Osteoblast (primary cell): ENCODE data around the gene SAP30L.

GRCh38 chr5:154192928-154193596 lies 2.5 kb downstream of the GALNT10 start:
- CAGE, long polyA plus RNA = no peak
- RRBS = no CpG with 5 or more reads among the region's 2 CpGs

DNA sequence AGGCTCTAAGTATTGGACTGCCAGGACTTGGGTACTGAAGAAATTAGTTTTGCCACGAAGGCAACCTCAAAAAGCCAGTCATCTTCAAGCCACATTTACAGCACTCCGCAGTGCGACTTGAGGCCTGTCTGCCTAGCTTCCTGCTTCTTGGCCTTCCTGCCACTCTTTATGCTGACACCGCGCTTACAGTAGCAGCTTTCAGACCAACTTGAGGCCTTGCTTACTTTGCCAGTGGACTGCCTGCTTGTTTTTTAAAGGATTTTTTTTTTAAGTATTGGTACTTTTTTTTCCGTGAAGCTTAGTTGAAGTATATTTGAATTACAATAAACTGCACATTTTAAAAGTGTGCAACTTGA lies 31.1 kb downstream of the GALNT10 start:
- CAGE, long polyA plus RNA = no peak
- RRBS = no CpG with 5 or more reads among the region's 6 CpGs

DNA sequence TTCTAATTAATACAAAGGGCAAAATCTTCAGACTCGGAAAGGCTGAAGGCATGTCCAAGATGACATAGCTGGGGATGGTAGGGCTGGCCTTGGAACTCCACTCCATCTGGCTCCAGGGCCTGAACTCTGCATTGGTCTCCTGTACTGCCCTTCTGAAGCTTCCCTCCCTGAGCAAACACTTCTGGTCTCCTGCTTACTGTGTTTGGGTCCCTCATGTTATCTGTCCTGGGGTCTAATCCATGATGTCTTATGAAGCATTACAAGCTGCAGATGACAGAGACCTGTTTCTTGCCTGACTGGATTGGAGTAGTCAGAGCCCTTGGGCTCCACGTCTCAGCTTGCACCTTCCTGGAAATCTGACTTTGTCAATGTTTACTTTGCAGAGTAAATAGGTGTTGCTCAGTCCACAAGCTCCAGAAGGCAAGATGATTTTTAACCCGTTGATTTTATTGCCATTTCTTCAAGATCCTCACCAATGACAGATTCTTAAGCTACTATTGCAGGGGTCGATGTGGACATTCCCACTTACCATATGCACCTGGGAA lies 106.2 kb downstream of the GALNT10 start:
- CAGE, long polyA plus RNA = no peak
- RRBS = no CpG with 5 or more reads among the region's 4 CpGs

DNA sequence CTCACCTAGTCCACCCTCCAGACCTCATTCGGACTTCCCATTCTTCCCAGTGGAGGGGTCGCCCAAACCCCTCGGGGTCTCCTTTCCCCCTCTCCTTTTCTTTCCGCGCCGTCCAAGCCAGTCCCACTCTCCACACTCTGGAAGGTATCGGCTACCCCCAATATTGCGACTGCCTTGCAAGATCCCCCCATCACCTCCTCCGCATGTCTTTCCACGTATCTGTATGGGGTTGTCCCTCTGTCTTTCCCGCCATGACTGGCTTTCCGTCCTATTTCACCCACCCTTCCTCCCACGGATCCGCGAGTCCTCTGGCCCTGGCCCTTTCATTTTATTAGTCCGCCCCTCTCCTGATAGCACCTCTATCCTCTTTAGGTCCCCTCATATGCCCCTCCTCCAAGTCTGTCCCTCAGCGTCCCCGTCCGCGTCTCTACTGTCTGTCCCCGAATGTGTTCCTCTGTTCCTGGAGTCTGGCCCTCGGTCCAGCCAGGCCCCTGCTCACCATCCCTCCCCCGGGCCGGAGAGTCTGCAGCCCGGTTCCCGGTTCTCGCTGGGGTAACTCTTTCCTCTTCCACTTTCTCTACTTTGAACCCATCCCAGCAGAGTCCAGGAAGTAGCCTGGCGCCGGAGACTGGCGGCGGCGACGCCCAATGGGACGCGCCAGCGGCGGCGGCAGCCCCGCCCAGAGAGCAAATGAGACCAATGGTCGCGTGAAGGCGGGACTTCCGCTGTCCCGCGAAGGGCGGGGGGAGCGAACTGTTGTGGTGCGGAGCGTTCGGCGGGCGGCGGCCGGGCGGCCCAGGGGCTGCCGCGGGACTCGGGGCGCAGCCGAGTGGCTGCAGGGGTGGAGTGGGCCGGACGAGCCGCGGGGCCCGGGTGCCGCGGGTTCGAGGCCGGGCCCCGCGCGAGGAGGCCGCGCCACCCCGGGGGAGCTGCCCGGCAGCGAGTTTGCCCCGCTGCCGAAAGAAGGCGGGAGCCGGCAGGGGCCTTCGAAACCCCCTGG lies at the start of gene SAP30L:
Gene SAP30L, plus strand, starts transcription at position 759 of the 1,000 bp plus-strand sequence.
- CAGE, long polyA plus RNA = no peak
- RRBS = 1% methylated on average over 19 of the region's 82 CpGs

- CAGE, long polyA plus RNA = no peak
- RRBS = 53% methylated on average over 2 of the region's 3 CpGs
Observed at GRCh38 chr5:154608353-154608692, 130.3 kb upstream of the HAND1 start.

- CAGE, long polyA plus RNA = no peak
- RRBS = no CpG with 5 or more reads among the region's 4 CpGs
Observed at GRCh38 chr5:154677843-154678352, 77.3 kb upstream of the LARP1 start.

DNA sequence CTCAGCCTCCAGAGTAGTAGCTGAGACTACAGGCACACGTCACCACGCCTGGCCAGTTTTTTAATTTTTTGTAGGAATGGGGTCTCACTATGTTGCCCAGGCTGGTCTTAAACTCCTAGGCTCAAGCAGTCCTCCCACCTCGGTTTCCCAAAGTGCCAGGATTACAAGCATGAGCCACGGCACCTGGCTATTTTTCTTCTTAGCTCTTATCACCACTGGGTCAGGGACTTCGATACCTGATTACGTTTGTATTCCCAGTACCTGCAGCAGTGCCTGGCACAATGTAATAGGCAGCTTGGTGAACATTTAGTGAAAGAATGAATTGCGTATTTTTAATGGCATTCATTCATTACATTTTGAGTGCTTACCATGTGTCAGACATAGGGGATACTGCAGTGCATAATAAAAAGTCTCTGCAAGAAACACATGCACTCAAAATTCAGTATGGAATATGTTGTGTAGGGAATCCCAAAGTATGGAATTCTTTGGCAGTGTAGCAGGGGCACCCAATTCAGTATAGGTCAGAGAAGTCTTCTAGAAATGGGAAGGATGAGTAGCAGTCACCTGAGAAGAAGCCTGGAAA lies 10.4 kb downstream of the LARP1 start:
- CAGE, long polyA plus RNA = no peak
- RRBS = no CpG with 5 or more reads among the region's 7 CpGs

DNA sequence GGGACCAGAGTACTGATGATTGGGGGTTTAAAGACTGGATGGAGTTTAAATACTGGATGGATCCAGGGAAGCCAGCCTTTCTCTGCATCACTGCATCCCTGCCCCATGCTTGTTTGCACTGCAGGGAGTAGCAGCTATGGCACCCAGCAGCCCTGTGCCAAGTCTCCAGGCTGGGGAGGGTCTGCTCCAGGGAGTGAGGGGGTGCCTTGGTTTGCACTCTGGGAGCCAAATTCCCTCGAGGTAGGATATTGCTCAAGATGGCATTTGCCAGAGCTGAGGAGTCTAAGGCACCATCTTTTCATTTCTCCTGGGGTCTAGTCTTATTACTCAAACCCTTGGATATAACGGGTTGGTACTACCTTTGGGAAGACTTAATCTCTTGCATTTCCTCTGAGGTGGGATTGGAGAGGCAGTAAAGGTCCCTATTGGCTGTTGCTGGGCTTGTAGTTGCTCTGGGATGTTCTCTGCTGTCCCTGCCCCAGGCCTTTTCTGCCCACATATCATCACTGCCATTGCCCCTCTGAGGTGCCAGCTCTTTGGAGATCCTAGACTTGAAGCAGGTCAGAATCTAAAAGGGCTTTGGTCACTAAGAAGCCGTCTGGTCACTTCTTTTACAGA lies 19.1 kb downstream of the LARP1 start:
- CAGE, long polyA plus RNA = no peak
- RRBS = no CpG with 5 or more reads among the region's 3 CpGs

- CAGE, long polyA plus RNA = no peak
- RRBS = no CpG with 5 or more reads among the region's 14 CpGs
Observed at GRCh38 chr5:154801840-154802941, 47.0 kb downstream of the LARP1 start.

DNA sequence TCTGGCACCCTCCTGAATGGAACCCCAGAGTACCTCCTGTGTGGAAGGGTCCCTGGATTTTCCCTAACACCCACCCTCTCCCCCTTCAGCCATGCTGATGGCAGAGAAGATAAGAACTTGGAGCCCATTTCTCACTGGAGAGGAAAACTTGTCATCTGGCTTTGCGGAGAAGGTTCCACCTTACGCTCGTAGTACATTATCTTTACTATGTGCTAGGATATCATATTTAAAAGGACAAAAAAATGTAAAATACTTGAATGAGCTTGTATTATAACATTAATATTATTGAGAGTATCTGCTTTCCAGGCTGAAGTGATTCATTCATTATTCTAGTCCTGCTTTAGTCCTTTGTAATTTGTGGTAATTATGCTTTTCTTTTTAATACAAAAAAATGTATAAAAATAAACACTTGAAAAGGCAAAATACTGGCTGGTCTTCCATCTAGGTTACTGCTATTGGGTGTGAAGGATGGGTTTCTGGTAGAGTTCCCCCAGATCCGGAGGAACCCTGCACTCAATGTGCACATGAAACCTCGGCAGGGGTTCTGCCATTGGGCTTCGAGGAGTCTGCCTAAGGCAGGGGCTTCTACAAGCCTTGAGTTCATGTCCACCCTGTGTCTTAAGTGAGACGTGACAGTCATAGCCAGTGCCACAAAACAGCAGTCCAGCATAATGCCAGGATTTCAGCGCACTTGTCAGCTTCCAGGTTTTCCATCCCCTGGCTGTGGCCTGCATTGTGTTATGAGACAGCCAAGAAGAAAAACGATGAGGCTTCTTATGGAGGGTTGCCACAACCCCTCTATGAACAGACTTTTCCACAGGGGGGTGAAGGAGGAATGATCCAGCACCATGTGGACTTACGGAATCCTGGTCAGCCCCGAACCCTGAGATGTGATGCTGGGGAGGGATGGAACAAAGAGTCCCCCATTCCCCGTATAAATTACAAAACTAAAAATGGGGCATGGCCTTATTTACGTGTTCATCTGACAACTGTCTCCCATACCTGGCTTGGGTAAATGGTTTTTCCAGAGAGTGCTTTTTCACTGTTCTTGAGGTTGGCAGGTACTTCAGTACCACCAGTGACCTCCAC lies 32.9 kb downstream of the FAXDC2 start:
- CAGE, long polyA plus RNA = no peak
- RRBS = no CpG with 5 or more reads among the region's 13 CpGs

DNA sequence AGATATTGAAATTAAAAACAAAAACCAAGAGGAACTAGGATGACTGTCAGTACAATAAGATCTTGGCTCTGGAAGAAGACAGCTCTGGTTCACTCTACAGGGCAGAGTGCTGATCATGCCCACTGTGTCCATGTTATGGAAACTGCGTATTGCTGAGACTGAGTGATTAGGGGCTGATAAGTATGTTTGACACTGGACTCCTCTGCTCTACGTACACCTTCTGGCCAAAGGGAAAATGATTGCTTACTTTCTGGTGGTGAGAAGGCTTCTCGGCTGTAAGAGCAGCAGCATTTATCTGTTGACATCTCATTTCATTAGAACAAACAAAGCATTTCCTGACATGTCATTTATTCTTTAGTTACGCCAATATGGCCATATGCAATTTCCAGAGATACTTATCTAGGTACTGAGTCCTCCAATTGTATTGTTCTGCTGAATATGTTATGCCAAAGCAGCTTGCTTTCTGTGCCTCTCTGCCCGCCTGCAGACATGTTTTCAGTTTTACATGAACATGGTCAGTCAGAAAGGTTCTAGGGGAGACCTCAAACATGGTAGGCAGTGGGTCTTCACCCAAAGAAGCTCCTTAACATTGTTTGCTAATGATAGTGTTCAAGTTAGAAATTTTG lies 5.6 kb downstream of the FAXDC2 start:
- CAGE, long polyA plus RNA = no peak
- RRBS = no CpG with 5 or more reads among the region's 5 CpGs

GRCh38 chr5:154868588-154868963 lies 10.1 kb downstream of the CNOT8 start:
- CAGE, long polyA plus RNA = no peak
- RRBS = no CpG with 5 or more reads among the region's 3 CpGs

GRCh38 chr5:154899157-154899591 lies 38.8 kb downstream of the GEMIN5 start:
- CAGE, long polyA plus RNA = no peak
- RRBS = no CpG with 5 or more reads among the region's 7 CpGs

DNA sequence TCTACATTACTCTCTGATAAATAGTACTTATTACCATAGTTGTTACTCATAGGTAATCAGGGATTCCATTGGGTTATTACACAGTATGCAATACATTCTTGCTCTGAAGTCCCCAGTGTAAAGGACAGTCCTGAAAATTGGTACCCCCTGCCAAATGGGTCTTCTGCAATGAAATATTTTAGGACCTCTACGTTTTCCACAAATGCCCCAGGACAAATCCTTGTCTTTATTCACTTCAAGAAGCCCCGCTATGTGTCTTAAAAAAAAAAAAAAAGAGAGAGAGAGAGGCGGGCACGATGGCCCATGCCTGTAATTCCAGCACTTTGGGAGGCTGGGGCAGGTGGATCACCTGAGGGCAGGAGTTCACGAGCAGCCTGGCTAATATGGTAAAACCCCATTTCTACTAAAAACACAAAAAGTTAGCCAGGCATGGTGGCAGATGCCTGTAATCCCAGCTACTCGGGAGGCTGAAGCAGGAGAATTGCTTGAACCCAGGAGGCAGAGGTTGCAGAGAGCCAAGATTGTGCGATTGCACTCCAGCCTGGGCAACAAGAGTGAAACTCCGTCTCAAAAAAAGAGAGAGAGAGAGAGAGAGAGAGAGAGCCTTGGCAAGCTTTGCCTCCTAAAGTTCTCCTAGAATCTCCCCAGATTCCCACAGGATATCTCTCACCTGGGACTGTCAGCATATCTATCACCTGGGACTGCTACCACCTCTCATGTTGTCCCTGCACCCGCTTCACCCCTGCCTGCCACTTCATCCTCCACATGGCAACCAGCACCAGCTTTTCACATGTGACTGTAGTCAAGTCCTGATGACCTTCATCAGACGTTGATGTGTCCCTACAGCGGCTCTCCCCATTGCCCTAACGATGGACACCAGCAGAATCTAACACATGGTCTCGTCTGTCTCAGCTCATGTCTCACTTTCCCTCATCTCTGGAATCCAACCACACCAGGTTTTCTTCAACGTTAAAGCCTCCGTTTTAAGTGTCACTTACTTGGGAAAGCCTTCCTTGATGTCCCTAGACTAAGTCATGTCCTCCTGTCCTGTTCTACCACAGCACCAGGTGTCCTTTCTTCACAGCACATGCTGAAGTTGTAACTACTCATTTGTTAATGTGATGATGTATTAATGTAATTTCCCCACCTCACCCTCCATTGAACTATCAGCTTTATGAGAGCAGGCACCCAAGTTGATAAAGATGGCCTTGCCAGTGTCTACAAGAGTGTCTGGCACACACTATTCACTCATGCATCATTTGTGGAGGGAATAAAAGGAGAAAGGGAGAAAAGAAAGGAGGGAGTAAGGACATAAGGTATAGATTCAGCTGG lies 5.9 kb downstream of the ITK start:
- CAGE, long polyA plus RNA = no peak
- RRBS = no CpG with 5 or more reads among the region's 15 CpGs

GRCh38 chr5:157256471-157257133 lies 9.3 kb upstream of the CYFIP2 start:
- CAGE, long polyA plus RNA = no peak
- RRBS = no CpG with 5 or more reads among the region's 2 CpGs

GRCh38 chr5:157513428-157514036 lies 53.5 kb downstream of the NIPAL4 start:
- CAGE, long polyA plus RNA = no peak
- RRBS = no CpG with 5 or more reads among the region's 11 CpGs

DNA sequence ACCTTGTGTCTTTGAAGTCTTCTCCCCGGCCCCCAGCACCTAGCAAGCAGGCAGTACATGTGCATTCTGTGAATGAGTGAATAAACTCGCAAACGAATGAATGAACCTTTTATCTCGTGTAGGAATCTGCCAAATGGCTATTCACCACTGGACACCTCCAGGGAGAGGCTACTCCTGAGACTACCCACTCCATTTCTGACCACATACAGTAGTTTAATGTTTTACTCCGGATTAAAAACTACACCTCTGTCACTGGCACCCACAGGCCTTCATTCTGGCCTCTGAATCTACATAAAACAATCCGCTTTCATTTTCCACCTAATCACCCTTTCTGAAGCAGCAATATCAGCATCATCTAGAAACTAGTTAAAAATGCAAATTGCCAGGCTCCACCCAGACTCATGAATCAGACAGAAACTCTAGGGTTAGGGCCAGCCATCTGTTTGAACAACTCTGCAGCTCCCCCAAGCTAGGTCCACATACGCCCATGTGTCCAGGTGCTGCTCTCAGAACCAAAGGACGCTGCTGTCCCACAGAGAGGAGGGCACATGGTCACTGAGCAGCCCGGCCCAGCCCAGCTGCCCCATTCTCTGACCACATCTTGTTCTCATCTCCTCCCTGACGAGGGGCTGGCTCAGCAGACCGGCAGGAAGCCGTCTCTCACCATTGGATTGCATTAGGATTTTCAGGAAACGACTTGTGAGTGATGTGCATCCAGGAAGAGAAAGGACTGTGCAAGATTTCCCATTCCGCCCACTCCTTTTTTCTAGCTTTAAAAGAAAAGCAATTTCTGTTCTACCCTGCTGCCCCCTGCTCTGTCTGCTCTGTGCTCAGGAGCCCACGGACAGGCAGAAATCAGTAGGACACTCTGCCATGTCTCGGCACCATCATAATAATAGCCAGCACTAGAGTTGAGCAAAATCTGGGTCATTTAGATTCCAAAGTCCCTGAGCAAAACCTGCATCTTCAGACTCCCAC lies 34.7 kb downstream of the ADAM19 start:
- CAGE, long polyA plus RNA = no peak
- RRBS = 7% methylated on average over 3 of the region's 16 CpGs

GRCh38 chr5:157574958-157575591 lies 500 bp downstream of the ADAM19 start:
- CAGE, long polyA plus RNA = no peak
- RRBS = 1% methylated on average over 17 of the region's 49 CpGs

GRCh38 chr5:157912599-157913416 lies 53.9 kb upstream of the CLINT1 start:
- CAGE, long polyA plus RNA = no peak
- RRBS = no CpG with 5 or more reads among the region's 10 CpGs

GRCh38 chr5:158997760-158998440 lies 101.8 kb downstream of the EBF1 start:
- CAGE, long polyA plus RNA = no peak
- RRBS = no CpG with 5 or more reads among the region's 7 CpGs